Left common carotid artery plus branches (tissue), 1 donor: ENCODE data around the gene EIF5B.

DNA sequence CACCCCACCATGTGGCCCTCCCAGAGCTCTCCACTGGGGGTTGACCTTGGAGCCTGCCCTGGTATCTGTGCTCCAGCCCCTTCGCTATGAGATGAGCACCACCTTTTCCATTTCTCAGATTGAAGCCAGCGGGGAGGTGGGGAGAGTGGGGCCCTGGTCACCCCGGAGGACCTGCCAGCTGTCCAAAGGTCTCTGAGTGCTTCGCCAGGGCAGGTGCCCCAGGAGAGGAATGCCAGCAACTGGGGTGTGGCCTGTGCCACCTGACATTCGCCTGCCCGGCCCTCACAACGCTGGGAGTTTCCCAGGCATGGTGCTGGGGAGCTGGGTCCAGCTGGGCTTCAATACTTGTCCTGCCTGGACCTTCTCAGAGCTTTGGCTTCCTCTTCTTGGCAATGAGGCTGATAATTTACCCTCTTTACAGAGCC, 5.9 kb upstream of the ZAP70 start:
- PRO-cap, result no peak

DNA sequence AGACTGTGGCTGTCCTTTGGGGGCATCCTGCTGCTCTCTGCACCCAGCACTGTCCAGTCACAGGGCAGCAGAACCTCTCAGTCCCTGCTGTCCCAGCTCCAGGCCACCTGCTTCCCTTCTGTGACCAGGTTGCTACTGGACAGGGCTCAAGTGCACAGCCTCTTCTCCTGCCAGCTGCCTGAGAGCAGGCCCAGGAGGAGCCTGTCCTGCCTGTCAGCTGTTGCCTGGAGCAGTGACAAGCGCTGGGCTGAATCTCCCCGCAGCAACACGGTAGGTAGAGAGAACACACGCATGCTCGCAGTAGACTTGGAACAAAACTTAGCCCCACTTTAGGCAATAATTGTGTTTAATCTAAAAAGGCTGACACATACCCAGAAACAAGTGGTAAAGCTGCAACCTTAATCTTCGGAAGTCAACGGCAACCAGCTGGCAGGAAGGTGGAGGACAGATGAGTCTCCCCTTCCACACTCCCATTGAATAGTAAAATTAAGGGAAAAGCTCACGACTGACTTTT, 41.0 kb upstream of the TMEM131 start:
- PRO-cap, result no peak

DNA sequence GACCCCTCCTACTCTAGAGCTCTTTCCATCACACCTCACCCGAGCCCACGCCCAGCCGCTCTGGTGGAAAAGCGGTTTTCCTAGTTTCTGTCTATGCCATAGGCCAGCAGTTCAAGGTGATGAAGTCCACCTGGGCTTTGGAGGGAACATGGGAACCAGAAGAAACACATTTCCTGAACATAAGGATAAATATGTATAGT, 507 bp downstream of the VWA3B start:
- PRO-cap, result no peak

GRCh38 chr2:98158140-98158848, 71.3 kb downstream of the VWA3B start:
- PRO-cap, result no peak

- PRO-cap, result no peak
Observed at GRCh38 chr2:98436628-98437623, 7.7 kb upstream of the INPP4A start.

GRCh38 chr2:98564637-98565175, 43.6 kb downstream of the COA5 start:
- PRO-cap, result no peak

- PRO-cap, result no peak
Observed at GRCh38 chr2:98612861-98613184, 4.4 kb downstream of the UNC50 start.

- PRO-cap, result no peak
Observed at GRCh38 chr2:98775181-98775703, 44.3 kb upstream of the MGAT4A start.

DNA sequence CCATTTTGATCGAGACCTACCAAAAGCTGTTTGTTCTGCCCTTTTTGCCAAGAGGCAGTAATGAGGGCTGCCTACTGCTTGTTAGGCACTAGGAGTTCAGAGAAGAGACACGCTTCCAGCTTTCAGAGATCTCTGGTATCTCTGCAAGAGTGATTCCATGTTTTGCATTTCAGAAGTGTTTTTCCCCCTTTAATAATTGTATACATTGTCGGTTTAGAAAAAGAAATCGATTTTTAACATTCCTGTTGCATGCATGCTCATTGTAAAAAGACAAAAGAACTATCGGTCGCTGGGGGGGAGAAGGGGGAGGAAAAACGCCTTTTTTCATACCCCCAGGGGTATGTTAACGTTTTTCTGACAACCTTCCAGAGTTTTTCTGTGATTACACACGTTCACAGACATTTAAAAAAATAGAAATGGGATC, 756 bp downstream of the MRPL30 start:
- PRO-cap, result no peak

- PRO-cap, result bidirectional peak, plus-strand start at chr2:99337425, minus-strand start at chr2:99337305
Observed at GRCh38 chr2:99336745-99337725, at the start of gene EIF5B. TSS of gene EIF5B (plus strand) at chr2:99337389.

DNA sequence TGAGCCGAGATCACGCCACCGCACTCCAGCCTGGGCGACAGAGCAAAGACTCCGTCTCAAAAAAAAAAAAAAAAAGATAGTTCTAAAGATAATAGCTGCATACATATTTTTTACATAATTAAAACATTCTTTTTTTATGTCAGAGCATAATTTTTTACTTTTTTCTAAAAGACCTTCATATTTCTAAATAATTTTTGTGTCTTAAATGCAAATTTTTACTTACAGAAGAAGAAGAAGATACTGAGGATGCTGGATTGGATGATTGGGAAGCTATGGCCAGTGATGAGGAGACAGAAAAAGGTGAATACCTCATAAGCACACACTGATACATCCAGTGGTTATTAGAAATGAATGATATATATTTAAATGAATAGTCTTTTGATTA, 34.2 kb downstream of the EIF5B start:
- PRO-cap, result no peak

DNA sequence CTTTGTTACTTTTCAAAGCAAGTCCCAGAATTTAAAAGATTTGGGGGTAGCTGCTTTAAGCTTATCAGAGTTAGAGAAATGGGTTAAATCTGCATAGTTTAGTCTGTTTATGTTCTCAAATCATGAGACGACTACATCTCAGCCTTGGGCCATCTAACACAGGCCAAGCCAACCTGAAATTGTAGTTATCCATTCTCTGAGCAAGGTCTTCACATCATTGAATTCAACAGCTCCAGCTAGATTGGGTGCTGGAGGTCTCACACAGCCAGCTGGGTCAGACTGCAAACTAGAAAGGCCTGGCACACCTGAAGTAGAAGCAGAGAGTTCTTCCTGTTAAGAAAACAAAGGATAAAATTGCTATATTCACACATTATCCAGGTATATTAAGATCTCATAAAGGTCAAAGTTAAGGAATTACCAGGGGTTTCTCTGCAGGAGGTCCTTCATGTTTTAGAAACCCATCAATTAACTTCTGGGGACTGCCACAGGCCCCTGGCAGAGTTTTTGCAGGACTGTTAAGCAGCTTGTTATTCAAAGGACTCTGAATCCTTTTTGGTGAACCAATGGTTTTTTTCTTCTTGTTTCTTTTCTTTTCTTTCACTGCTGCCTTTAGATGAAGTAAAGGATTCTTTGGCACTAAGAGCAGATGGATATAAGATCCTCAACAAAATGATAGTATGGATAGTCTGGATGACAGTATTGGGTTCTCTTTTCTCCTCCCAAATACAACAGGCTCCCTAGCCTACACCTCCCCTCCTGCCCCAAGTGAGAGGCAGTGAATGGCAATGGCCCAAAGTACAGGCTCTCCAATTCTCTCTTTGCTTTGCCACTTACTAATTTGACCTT, 65.5 kb downstream of the EIF5B start:
- PRO-cap, result no peak

- PRO-cap, result no peak
Observed at GRCh38 chr2:99404064-99405213, 67.2 kb downstream of the EIF5B start.

GRCh38 chr2:99405802-99406571, 68.8 kb downstream of the EIF5B start:
- PRO-cap, result no peak

GRCh38 chr2:99472298-99473153, 17.3 kb downstream of the REV1 start:
- PRO-cap, result no peak

DNA sequence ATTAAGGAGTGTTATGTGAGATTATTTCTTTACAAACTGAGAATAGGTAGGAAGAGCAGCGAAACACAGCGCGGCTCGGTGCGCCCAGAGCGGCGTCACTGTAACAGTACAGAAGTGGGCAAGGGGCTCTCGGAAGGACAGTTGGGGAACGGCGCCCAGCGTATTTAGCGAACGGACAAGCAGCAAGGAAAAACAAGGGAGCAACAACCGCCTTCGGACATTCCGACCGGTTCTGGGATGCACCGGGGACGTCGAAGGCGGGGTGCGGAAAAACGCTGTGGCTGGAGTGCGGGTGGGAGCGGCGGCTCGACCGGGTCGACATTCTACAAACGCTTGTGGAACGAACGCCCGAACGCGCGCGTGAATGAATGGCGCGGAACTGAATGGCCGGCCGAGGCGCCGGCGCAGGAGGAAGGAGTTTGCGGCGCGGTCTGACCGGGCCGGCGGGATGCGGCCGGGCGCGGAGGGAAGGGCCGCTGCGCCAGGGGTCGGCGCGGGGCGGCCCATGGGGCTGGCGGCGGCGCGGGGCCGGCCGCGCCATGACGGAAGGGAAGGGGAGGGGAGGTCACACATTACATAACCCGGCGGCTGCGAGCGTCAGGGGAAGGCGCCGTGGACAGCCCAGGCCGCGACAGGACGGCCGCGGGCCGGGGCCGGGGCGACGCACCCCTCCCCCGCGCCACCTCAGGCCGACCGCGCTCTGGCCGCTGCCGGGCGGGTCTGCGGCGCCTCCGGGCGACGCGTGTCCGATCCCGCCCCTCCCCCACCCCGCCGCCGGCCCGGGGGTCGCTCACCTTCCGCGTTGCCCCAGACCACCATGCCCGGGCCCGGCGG, 577 bp downstream of the REV1 start:
- PRO-cap, result unidirectional peak, plus-strand start at position 434 of the sequence; bidirectional peak, plus-strand start at position 634 of the sequence, minus-strand start at position 541 of the sequence

DNA sequence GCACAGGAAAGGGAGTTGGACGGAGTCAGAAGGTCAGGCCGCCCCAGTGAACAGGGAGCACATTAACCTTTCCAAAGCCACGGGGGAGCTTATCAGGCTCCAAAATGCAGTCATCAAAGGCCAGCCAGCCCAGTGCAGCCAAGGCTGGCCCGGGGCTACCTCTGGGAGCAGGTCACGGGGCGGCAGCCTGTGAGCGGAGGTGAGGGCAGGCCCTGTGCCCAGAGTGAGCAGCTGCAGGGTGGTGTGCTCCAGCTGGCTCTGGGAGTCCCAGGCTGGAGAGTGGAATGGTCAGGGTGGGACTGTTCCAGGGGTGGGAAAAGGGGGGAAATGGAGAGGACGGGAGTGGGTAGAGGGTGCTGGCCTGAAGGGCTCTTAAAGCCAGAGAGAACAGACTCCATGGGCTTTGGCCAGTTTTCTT, 146.9 kb upstream of the REV1 start:
- PRO-cap, result no peak

- PRO-cap, result no peak
Observed at GRCh38 chr2:99880619-99881233, 261.7 kb downstream of the AFF3 start.

DNA sequence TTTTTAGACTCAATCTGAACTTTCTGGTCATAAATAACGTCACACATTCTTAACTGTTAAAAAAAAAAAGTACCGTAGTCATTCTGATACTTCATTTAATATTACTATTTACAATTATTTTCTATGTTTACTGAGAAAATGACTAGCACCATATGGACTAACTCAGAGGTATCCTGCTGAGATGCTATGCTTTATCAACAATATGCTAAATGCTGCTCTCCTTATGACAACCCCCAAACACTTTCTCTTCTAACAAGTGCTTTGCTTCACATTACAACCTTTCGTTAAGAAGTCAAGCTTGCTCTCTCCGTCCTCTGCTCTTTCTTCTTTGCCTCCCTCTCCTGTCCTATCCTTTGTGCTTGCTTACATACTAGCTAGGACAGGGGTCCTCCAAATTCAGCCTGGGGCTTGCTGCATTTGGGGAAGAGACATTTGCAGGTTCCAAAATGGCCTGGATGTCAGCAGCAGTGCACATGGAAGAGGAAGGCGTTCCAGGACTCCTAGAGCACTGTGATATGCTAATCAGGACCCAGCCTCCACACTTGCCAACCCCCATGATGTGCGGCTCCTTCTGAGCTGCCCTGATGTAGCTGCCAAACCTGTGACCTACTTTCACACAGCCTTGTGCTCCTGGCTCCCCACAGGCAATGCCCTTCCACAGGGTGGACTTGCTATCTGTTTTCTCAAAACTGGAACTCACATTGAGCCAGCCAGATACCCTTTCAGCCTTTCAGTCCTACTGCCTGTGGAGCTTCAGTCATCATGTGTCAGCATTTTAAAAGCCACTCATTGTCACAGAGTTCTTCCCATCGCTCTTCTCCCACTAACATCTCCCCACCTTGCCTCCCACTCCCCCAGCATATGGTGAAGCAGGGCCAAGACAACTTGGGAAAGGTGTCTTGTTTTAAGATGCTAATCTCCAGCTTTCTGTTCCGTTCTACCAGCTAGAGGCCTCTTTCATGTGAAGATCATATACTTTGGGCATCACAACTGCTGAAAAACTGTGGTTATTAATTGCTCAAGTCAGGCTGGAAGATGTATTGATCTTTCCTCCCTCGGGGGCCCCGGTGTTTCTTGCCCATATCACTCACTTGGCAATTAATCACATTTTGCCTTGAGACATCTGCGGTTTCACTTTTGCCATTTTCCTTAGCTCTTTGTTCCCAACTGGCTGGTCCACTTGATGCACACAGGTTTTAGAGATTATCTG, 181.7 kb downstream of the AFF3 start:
- PRO-cap, result no peak

GRCh38 chr2:100103915-100104589, 38.3 kb downstream of the AFF3 start:
- PRO-cap, result no peak